HL-60 (cell line): ENCODE measurements around a stretch of chr10.

GRCh38 chr10:131874847-131875466 is 25.9 kb upstream of the PPP2R2D start:
- RRBS: no CpG with 5 or more reads among the region's 21 CpGs

- RRBS: no CpG with 5 or more reads among the region's 2 CpGs
These were observed 3.9 kb downstream of the PPP2R2D start for GRCh38 chr10:131904575-131905219.

DNA sequence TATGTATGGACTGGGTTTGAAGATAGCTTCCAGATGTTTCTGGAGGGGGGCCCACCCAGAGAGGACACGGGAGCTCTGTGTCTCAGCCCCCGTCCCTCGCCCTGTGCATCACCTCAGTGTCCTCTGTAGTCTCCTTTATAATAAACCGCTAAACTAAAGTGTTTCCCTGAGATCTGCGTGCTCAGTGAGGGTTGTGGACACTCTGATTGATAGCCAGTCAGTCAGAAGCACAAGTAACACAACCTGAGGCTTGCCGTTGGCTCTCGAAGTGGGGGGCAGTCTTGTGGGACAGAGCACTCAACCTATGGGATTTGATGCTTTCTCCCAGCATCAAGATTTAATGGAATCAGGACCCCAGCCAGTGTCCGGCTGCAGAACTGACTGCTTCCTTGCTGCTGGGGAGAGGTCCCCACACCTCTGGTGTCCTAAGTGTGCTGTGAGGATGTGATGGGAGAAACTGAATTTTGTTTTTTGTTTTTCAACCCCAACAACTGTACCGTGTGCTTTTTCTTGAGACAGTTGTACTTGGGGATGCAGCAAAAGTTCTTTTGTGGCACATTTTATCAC is 10.2 kb downstream of the PPP2R2D start:
- RRBS: no CpG with 5 or more reads among the region's 9 CpGs

DNA sequence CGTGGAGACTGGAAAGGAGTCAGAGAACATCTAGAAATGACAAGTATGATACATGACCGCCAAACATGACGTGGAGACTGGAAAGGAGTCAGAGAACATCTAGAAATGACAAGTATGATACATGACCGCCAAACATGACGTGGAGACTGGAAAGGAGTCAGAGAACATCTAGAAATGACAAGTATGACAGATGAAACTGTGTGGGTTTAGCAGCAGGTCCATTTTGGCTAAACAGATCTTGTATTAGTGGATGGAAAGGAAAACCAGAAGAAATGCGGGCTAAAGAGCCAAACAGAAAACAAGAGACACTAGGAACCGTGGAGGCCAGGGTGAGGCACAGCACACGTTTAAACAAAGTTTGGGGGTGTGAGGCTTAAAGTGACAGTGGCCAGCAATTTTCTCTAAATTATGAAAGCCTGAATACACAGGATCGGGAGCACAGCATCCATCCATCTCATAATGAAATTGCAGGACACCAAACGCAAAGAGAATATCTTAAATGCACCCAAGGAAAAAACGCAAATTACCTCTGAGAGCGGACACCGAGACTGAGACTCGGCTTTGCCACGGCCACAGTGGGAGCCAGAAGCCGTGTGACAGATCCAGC is 31.7 kb downstream of the BNIP3 start:
- RRBS: no CpG with 5 or more reads among the region's 16 CpGs

DNA sequence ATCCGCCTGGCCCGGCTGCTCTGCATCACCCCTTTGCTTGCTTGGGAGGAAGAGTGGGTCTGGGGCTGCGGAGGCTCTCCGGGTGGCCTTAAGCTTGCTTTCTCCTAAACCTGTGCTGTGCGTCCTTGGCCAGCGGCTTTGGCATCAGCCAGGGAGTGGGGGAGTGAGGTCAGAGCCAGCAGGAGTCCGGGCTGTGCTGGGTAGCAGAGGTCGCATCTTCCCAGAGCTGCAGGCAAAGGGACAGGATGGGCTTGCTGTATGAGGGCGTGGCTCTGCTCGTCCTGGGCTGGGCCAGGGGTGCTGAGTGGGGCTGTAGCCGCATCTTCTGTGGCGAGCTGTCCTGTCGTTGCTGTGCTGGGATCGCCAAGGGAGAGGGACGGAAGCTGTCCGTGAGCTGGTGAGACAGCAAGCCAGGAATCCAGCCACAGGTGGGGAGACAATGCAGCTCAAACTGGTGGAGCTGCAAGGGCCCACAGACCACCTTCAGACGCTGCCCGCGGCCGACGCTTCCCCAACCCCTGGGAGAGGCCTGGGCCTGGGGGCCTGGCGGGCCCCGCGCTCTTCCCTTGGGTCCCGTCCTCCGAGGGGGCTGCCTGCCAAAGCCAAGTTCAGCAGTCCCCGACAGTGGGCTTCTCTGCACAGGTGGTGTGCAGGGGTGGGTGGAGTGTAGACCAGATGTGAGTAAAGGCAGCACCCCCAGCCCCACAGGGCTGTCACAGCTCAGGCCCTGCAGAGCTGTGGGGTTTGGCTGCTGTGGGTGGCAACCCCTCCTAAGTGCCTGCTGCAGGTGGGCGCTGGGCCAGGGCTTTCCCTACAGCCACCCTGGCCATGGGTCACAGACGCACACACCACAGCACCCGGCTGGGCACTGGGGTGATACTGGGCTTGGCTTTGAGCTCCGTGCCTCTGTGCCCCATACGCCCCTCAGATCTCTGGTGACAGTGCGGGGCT is 20.8 kb downstream of the BNIP3 start:
- RRBS: 99% methylated on average over 4 of the region's 33 CpGs

DNA sequence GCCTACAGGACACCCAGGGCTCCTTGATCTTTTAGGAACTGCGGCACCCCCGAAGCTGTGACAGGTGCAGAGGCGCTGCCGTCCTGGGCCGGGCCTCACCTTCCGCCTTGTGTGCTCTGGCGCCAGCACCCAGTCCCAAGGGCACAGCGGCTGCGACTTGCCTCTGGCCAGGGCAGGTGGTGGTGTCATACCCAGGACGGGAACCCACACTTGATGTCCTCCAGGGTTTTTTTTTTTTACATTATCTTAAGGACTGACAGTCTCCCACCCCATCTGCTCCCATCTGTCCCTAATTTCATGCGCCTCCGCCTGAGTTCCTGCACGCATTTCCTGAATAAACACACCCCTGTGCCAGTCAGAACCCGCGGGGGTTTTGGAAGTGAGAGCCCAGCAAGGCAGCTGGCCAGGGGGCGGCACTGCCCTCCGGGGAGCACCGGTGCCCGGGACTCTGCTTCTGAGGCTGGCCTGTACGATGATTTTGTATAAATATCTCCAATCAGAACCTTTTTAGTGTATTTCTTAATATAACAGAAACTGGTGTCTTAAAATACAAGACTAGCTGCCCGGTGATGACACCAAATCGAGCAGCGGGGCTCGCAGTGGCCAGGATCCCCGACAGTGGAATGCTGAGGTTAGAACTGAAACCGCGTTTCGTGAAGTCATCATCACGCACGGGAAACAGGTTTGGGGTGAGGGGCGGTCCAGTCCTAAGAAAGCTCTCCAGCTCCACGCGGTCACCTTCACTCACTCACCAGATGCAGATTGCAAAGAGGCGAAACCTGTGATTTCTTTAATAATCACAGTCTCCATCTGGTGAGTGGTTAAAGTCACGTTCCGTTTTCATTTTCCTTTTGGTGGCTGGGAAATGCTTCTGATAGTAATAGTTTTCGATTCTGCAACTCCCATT is 19.9 kb downstream of the BNIP3 start:
- RRBS: 66% methylated on average over 3 of the region's 37 CpGs

DNA sequence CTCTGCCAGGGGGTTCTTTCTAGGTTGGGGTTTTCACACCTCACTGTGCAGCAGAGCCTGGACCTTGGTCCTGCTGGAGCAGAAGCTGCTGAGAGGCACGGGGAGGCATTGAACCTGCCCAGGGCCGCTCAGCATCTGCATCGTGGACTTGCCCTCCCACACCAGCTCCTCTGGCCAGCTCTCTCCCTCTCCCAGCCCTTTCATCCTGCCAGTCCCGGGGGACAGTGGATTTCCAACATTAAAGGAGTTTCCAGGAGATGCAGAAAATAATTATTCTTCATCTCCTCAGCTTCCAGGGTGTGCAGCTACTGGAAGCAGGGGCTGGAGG is 42.4 kb downstream of the JAKMIP3 start:
- RRBS: no CpG with 5 or more reads among the region's 4 CpGs

DNA sequence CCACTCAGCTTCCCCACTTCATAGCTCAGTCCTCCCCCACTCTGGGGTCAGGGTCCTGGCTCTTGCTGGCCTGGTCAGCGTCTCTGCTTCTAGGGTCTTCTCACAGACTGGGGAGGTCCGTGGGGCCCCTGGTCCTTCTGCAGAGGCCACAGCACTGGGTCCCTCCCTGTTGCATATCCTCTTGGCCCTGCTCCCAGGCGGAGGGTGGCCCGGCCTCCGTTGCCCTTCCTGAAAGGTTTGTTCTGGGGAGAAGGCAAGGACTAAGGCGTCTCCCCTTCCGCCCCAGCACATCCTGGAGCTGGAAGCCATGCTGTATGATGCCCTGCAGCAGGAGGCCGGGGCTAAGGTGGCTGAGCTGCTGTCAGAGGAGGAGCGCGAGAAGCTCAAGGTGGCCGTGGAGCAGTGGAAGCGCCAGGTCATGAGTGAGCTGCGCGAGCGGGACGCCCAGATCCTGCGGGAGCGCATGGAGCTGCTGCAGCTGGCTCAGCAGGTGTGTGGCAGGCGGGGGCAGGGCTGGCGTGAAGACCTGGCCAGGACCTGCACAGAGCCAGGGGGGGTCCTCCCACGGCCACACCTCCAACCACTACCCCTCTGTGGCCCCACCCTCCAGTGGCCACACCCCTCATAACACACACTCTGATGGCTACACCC is 23.7 kb upstream of the DPYSL4 start:
- RRBS: no CpG with 5 or more reads among the region's 21 CpGs

DNA sequence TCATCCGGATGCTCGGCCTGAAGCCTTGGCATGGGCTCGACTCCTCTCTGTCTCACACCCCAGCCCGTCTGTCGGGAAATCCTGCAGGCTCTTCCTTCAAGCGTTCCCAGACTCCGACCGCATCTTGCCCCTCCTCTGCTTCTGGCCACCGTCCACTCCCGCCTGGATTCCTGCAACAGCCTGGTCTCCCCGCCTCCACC is 35.3 kb downstream of the STK32C start:
- RRBS: no CpG with 5 or more reads among the region's 11 CpGs

- RRBS: 9% methylated on average over 45 of the region's 114 CpGs
These were observed 726 bp upstream of the STK32C start for GRCh38 chr10:132308025-132309327.

DNA sequence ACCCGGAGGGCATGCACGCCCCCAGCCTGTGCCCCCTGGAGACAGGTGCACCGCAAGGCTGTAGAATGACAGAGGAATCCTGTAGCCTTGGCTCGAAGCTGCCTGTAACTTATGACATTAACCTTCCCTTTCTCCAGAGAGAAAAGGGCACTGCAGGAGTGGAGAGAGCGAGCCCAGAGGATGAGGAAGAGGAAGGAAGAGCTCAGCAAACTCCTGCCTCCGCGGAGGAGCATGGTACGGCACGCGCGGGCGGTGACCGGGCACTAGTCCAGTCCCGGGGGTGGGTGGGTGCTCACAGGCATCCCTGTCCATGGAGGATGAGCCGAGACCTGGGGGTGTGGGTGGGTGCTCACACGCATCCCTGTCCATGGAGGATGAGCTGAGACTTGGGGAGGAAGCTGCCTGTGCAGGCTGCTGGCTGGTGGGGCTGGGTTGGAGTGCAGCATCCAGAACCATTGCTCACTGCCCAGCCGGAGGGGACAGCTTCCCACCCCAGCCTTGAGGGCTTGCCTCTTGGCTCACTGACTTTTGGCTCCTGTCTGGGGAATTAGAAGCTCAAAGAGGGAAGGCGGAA is 23.7 kb downstream of the LRRC27 start:
- RRBS: no CpG with 5 or more reads among the region's 18 CpGs

- RRBS: 69% methylated on average over 14 of the region's 51 CpGs
These were observed 7.9 kb upstream of the PWWP2B start for GRCh38 chr10:132388700-132389934.

DNA sequence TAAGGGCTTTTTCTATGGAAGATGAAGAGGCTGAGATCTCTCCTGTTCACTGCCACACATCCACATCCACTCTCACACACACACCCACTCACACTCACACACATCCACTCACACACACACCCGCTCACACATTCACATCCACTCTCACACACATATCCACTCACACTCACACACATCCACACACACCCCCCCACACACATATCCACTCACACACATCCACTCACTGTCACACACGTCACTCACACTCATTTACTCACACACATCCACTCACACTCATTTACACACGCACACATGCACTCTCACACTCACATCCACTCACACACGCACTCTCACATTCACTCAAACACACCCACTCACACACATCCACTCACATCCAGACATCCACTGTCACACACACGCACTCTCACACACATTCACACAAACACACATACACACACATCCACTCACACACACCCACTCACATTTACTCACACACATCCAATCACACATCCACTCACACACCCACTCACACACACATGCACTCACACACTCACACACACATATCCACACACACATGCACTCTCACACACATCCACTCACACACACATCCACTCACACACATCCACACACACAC is 18.2 kb downstream of the PWWP2B start:
- RRBS: no CpG with 5 or more reads among the region's 5 CpGs

DNA sequence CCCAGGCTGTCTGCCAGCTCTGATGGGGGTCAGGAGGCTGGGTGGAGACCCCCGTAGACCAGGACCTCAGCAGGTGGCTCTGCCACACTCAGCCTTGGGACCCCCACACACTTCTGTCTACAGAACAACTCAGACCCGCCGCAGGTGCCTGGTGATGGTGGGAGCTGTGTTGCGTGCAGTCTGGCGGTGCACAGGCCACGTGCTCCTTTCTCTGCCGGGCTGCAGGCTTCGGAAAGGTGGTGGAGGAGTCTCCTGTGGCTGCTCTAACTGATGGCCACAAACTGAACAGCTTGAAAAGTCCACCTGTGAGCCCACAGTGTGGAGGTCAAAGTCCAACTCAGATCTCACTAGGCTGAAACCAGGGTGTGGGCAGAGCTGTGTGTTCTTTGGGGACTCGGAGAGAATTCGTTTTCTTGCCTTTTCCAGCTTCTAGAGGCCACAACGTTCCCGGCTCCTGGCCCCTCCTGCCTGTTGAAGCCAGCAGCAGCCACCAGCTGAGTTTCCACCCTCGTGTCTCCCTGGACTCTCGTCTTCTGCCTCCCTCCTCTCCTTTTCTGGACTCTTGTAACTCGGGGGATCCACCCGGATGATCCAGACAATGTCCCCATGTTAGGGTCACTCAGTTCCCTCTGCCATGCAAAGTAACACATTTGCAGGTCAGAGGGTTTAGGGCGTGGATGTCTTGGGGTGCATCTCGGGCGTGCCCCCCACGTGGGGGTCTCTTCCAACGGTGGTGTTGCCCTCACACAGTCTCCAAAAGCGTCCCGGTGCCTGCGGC is 62.6 kb downstream of the PWWP2B start:
- RRBS: no CpG with 5 or more reads among the region's 24 CpGs

- RRBS: 78% methylated on average over 6 of the region's 14 CpGs
These were observed 18.6 kb upstream of the INPP5A start for GRCh38 chr10:132519015-132519446.

DNA sequence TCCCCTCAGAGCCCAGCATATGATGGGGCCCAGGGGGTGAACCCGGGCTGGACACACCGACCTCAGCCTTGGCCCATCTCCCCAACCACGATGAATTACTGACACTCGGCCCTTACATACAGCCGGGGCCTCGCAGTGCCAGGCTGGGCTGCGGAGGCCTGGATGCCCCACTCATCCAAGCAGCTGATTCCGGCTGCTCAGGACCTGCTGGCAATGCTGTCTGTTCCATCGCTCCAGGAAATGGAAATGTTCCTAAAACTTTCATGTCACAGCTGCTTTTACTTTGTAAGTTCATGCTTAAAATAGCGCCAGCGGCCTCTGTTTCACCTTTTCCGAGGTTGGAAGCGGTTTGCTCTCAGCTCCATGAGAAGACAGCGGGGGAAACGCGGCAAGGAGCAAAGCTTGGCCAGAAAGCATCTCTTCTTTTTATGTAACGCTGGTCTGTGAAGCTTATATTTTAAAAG is 17.2 kb upstream of the INPP5A start:
- RRBS: 82% methylated on average over 7 of the region's 17 CpGs

DNA sequence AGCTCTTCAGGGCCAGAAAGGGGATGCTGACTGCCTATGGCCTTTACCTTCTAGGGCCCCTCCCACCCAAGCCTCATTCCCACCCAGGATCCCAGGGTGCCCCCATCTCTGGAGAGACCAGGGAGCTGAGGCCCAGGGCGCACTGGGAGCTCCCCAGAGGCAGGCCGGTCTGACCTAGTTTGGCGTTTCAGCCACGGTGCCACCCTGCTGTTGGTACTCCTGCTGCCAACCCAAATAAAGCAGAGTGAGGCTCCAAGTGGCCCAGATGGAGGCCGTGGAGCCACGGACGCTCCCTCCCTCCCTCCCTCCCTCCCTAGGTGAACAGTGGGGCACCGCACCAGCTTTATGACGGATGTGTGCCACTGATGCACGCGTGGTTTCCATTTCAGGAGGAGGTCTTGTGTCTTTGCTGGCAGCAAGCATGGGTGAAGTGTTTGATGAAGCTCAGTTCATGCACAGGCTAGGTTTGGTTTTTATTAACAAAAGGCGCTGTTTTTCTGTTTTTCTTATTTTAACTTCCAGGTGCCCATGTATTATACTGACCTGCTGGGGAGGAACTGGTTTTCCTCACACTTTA is 1.9 kb downstream of the INPP5A start:
- RRBS: no CpG with 5 or more reads among the region's 12 CpGs

DNA sequence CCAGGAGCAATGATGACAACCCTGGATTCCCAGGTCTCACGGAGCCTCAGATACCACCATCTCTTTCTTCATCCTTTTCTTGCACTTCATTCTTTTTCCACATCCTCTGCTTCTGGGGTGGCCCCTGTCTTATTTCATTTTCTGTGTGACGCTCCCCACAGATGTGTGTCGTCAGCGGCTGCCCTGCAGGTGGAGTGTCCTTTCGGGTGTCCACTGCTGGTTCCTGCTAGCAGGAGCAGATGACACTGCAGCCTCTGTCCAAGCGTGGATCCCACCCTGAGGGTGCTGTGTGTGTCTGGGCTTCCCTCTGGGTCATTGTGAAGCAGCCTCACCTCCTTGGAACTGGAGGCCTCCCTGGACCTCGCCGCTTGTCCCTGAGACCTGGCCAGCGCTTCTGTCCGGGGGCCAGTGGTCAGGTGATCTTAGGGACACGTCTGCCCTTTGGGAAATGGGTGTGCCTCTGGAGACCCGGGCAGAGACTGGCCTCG is 48.1 kb downstream of the INPP5A start:
- RRBS: 51% methylated on average over 3 of the region's 13 CpGs

- RRBS: no CpG with 5 or more reads among the region's 19 CpGs
These were observed 50.4 kb upstream of the CFAP46 start for GRCh38 chr10:132992784-132993183.

DNA sequence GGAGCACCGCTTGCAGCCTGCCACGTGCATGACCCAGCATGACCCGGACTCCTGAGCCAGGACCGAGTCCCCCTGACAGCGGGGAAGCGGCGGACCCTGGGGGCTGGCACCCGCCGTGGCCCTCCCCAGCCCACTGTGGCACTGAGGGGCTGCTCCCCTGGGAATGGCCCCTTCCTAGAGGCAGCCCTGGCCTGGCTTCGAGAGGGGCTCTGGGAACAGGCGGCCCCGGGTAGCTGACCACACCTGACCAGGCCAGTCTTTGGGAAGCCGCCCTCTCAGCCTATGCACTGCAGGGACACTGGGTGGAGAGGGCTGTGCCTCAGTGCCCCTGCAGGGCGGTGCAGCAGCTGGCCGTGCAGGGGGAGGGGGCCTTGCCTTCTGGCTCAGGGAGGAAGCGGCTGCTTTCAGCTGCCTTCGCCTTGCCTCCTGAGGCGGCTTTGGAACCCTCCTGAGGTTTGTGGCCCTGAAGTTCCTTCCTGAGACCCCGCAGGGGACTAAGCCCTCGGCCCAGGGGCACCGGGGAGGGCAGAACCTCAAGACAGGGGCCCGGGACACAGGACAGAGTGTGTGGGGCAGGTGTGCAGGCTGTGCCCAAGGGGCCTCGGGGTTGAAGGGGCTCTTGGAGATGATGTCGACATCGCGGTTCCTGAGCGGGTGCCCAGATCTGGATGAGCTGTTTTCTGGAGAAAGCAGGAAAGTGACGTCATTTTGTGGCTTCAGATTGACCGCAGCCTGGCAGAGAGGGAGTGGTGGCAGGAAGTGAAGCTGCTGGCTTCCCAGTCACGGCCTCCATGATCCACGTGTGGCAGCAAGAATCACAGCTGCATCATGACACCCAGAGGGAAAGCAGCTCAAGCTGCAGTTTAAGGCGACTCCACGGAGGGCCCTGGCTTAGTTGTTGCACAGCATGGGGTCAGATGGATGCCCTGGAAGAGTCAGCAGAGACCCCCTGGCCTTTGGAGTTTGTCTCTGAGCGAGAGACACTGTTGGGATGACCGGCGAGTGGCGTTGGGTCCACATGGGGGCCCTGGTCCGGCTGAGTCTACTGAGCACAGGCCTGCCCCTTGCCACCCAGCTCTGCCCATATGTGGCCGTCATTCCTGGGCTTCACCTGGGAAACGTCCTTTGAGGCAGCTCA is 17.6 kb downstream of the ADAM8 start:
- RRBS: 0% methylated on average over 3 of the region's 40 CpGs